Endothelial cell of umbilical vein (primary cell): Measurements from ENCODE around the gene KCNK1.

DNA sequence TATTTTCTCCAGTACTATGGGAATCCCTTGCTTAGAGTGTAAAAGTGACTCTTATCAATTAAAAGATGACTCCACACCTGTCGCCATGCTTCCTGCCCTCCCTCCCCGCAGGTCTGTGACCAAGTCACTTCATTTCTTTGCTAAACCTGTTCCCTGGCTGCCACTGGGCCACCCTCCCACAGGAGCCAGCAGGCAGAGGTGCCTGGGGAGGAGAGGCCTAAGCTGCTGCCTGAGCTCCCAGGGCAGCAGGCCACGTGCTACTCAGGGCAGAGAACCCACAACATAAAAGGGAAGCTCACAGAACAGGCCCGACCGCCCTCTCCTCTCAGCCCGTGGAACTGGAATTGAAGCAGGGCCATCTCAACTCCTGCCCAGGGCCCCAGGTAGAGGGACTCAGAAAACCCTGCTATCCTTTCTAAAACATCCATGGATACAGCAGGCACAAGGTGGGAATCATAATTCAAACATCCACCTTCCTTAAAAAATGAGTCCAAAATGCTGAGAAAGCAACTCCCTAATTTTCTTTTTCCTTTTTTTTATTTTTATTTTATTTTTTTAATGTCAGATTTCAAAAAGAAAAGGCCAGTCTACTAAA lies 4.8 kb downstream of the C1orf198 start:
- PRO-cap, result no peak
CAGE:
- cytosol, long polyA minus RNA, result no peak
- cytosol, long polyA plus RNA, result no peak
- long polyA plus RNA, result no peak
- nucleus, long polyA minus RNA, result no peak
- nucleus, long polyA plus RNA, result no peak

- PRO-cap, result no peak
CAGE:
- cytosol, long polyA minus RNA, result no peak
- cytosol, long polyA plus RNA, result no peak
- long polyA plus RNA, result no peak
- nucleus, long polyA minus RNA, result no peak
- nucleus, long polyA plus RNA, result no peak
Measured at GRCh38 chr1:230938115-230938947, 40.3 kb downstream of the TTC13 start.

DNA sequence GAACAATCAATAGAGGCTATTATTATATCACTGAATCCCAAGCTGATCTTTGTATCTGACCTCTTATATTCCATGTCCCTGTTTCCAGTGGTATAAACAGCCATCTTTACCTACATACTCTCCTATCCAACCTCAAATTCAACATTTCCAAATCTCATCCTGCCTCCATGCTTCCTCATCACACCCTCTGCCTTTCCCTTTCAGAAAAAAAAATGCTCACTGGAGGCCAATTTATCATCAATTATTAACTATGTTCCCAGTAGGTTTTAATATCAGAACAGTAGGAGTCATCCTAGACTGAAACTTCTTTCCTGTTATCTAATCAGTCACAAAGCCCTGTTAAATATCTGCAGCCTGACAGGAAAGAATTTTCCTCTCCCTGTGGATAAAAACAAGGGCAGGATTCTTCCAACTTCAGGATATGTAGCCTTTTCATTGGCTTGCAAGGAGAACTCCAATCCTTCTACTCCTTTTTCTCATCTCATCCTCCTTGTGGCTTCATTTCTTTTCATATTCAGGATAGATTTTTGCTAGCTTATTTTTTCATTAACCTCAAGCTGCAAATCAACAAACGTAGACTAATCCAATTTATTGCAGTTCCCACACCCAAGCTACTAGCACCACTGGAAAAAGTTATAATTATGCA lies 28.4 kb downstream of the EGLN1 start:
- PRO-cap, result no peak
CAGE:
- cytosol, long polyA minus RNA, result no peak
- cytosol, long polyA plus RNA, result no peak
- long polyA plus RNA, result no peak
- nucleus, long polyA minus RNA, result no peak
- nucleus, long polyA plus RNA, result no peak

DNA sequence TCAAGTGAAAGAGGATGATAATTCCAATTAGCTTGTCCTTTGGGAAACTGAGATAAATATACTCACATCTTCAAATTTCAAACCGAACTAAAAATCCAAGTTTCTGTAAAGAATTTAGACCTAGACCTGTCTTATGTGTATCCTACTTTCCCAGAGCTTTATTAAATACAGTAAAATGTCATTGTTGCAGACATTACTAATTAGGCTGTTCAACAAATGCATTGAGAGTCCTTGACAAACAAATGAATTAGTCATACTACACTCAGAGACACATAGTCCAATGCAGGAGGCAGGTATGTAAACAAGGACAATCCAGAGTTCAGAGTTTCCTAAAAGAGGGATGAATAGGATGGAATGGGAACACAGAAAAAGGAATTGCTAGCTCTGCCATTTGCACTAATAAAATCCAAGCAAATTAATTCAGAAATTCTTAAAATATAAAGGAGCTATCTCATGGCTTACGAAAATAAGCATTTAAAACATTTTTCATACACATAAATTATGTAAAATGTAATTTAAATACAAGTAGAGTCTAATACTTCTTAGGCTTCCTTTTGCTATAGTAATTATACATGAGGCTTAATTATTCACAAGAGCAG lies 1.6 kb upstream of the EGLN1 start:
- PRO-cap, result no peak
CAGE:
- cytosol, long polyA minus RNA, result no peak
- cytosol, long polyA plus RNA, result no peak
- long polyA plus RNA, result no peak
- nucleus, long polyA minus RNA, result no peak
- nucleus, long polyA plus RNA, result no peak

DNA sequence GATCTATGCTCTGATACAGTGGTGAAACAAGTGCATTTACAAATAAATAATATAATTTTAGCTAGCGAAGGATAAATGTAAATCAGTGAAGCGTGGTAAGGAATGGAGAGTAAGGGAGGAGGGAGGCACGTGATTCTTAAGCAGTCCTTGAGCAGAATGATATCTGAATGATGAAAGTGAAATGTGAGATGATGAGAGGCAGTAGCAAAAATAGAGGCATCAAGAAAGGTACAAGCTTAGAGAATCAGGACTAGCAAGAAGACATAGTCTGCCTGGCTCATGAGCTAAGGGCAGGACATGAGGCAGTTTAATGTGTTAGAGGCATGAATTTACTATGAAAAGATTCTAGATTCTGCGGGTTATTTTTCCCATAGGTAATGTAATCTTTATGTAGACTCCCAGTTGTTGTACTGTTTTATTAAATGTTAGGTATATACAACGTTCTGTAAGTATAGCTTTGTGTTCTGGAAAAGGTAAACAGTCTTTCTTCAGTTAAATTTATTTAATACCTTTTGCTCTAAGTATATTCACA lies 6.4 kb downstream of the TSNAX start:
- PRO-cap, result no peak
CAGE:
- cytosol, long polyA minus RNA, result no peak
- cytosol, long polyA plus RNA, result no peak
- long polyA plus RNA, result no peak
- nucleus, long polyA minus RNA, result no peak
- nucleus, long polyA plus RNA, result no peak

DNA sequence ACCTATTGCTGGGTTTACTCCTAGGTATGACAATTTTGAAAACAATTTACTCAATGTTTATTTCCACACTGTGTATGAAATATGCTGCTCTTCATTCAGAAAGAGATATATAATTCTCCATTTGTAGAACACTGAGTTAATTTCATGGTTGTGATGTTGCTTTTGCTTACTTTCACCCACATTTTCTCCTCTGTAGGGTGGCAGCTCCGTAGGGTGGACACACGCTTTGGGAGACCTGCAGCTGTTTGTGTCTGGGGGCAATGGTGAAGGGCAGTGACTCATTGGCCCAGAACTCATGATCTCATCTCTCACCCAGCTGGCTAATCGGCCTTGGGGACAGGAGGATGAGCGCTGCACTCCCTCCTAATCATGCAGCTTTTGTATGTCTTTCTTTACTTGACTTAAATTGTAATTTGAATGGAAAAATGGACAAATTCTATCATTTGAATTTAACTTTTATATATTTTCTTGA lies 9.5 kb downstream of the DISC1 start:
- PRO-cap, result no peak
CAGE:
- cytosol, long polyA minus RNA, result no peak
- cytosol, long polyA plus RNA, result no peak
- long polyA plus RNA, result no peak
- nucleus, long polyA minus RNA, result no peak
- nucleus, long polyA plus RNA, result no peak

DNA sequence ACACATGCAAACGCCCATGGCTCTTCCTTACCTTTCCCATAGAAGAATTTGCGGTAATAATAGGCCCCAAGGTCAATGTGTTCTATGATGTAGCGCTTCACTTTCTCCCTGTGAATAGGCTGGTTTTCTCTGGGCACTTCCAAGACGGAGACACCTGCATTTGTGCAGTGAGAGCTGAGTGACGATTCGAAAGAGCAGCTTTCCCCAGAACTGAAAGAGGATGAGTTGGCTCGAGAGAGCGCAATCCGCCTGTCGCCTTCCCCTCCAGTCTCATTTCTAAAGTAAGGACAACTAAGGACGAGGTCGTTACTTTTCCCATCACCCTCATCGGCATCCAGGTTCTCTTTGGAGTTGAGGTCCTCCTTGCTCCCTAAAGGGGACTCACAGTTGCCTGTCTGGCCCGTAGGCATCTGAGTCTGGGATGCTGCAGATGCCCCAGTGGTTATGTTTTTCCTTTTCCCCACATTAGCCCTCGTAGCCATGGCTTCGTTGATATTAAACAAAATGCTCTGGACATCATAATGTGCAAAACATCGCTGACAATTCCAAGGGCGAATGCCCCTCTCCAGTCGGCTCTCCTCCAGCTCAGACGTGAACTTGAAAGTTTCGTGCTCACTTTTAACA lies 116.0 kb downstream of the SIPA1L2 start:
- PRO-cap, result no peak
CAGE:
- cytosol, long polyA minus RNA, result no peak
- cytosol, long polyA plus RNA, result no peak
- long polyA plus RNA, result no peak
- nucleus, long polyA minus RNA, result no peak
- nucleus, long polyA plus RNA, result no peak

- PRO-cap, result no peak
CAGE:
- cytosol, long polyA minus RNA, result no peak
- cytosol, long polyA plus RNA, result no peak
- long polyA plus RNA, result no peak
- nucleus, long polyA minus RNA, result no peak
- nucleus, long polyA plus RNA, result no peak
Measured at GRCh38 chr1:232590427-232590734, 39.6 kb downstream of the SIPA1L2 start.

GRCh38 chr1:232595079-232595872 lies 34.7 kb downstream of the SIPA1L2 start:
- PRO-cap, result no peak
CAGE:
- cytosol, long polyA minus RNA, result no peak
- cytosol, long polyA plus RNA, result no peak
- long polyA plus RNA, result no peak
- nucleus, long polyA minus RNA, result no peak
- nucleus, long polyA plus RNA, result no peak

DNA sequence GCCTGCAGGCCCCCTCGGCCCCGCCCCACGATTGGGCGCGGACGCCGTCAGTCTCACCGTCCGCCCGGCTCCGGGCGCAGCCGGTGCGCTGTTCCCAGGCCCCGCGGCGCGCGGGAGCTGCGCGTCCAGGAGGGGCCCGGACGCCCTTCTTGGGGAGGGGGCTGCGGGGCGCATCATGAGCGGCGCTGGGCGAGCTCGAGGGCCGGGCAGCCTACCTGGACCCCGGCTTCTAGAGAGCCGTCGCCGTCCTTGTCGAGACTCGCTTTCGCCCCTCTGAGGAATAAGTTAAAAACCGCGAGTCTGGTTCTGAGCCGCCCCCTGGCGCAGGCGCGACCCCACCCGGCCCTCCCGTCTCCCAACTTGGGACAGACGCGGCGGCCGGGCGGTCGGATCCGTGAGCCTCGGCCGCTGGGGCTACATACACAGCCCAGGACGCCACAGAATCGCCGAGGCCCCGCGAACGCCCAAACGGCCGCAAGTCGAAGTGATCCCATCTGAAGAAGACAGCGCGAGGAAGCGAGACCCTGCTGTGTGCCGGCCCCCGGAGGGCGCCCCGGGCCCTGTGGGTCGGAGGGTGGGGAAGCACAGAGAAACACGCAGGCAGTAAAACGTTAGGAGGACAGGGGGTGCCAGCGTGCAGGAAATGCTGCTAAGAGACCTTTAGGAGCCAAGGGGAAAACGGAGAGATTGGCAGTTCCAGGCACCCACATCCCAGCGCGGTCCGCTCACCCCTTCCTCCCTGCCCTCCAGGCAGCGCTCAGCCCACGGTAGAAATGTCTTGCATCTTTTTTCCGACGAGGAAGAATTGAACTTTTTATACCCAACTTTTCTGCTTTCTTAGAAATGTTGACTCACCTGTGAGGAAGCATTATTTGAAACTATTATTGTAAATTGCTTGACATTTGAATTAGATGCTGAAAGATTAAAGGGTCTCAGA lies 550 bp upstream of the SIPA1L2 start:
- PRO-cap, result bidirectional peak, plus-strand start at position 56 of the sequence, minus-strand start outside the sequence; bidirectional peak, plus-strand start at position 368 of the sequence, minus-strand start at position 275 of the sequence; unidirectional peak, minus-strand start at position 496 of the sequence
CAGE:
- cytosol, long polyA minus RNA, result no peak
- cytosol, long polyA plus RNA, result no peak
- long polyA plus RNA, result no peak
- nucleus, long polyA minus RNA, result no peak
- nucleus, long polyA plus RNA, result no peak

- PRO-cap, result bidirectional peak, plus-strand start at chr1:232690542, minus-strand start at chr1:232690406
CAGE:
- cytosol, long polyA minus RNA, result no peak
- cytosol, long polyA plus RNA, result no peak
- long polyA plus RNA, result no peak
- nucleus, long polyA minus RNA, result no peak
- nucleus, long polyA plus RNA, result no peak
Measured at GRCh38 chr1:232690311-232690644, 60.3 kb upstream of the SIPA1L2 start.

DNA sequence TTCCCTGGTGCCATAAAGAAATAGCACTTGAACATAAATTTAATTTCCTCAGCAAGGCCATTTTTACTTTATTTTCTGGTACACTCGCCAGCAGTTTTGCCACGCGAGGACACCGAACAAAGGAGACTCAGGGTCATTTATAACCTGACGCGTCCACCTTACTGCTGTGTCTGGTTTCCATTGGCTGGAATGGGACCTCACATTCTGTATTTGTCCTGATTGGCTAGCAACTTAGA lies 59.8 kb upstream of the MAP10 start:
- PRO-cap, result no peak
CAGE:
- cytosol, long polyA minus RNA, result no peak
- cytosol, long polyA plus RNA, result no peak
- long polyA plus RNA, result no peak
- nucleus, long polyA minus RNA, result no peak
- nucleus, long polyA plus RNA, result no peak

DNA sequence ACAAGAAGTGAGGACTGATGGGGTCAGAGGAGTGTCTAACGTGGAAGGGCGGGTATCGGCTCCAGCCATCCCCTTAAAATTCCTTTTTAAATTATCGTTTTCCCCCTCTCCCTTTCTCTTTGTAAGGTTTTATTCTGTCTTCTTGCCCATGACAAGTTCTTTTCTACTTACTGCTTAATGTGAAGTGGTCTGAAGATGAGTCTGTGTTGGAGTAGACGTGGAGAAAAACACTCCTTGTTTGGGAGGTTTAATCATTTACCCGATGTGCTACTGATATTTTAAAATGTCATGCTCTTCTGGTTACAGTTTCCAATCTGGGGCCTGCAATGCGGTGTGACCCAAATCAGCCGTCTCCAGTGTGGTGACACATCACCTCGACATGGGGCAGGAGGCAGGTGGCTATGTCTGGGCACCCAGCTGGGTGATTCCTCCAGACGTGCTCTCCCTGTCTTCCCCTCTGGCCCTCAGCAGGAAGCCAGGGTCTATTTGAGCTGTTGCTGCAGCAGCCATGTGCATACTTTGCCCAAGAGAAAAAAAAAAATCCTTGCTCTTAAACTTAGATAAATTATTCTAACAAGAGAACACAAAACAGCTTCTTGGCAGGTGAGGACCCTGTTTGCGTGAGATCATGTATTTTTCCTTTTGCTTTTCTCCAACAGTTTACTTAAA lies 39.0 kb upstream of the MAP10 start:
- PRO-cap, result no peak
CAGE:
- cytosol, long polyA minus RNA, result no peak
- cytosol, long polyA plus RNA, result no peak
- long polyA plus RNA, result no peak
- nucleus, long polyA minus RNA, result no peak
- nucleus, long polyA plus RNA, result no peak

DNA sequence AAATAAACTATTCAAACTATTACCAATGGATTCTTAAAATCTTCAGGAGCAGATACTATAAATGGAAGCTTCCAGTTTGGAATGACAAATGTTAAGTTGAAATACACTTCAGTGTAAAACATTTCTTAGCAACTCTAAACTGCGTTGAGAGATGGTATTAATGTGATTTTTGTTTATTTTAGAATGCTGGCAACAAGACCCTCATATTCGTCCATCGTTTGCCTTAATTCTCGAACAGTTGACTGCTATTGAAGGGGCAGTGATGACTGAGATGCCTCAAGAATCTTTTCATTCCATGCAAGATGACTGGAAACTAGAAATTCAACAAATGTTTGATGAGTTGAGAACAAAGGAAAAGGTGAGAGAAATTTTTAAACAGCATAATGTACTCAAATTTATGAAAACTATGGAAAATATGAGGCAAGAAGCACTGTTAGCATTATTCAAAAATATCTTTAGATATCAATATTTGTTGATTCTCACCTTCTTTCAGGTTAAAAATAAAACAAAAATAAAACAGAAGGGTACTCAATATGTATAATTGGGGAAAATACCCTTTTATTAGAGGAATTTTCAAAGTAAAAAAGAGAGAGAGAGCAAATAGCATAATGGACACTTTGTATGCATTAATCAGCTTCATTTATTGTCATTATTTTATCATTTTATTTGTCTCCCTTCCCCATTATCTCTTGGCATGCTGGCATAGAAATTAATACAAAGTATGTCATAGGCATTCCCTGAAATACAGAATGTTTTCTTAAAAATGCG lies 27.3 kb downstream of the MAP3K21 start:
- PRO-cap, result no peak
CAGE:
- cytosol, long polyA minus RNA, result no peak
- cytosol, long polyA plus RNA, result no peak
- long polyA plus RNA, result no peak
- nucleus, long polyA minus RNA, result no peak
- nucleus, long polyA plus RNA, result no peak

DNA sequence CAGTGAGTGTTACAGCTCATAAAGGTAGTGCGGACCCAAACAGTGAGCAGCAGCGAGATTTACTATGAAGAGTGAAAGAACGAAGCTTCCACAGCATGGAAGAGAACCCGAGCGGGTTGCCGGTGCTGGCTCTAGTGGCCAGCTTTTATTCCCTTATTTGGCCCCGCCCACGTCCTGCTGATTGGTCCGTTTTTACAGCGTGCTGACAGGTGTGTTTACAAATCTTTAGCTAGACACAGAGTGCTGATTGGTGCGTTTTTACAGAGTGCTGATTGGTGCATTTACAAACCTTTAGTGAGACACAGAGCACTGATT lies 68.3 kb downstream of the MAP3K21 start:
- PRO-cap, result no peak
CAGE:
- cytosol, long polyA minus RNA, result no peak
- cytosol, long polyA plus RNA, result no peak
- long polyA plus RNA, result no peak
- nucleus, long polyA minus RNA, result no peak
- nucleus, long polyA plus RNA, result no peak

- PRO-cap, result no peak
CAGE:
- cytosol, long polyA minus RNA, result no peak
- cytosol, long polyA plus RNA, result no peak
- long polyA plus RNA, result no peak
- nucleus, long polyA minus RNA, result no peak
- nucleus, long polyA plus RNA, result no peak
Measured at GRCh38 chr1:233614034-233614563, at the start of gene KCNK1. KCNK1 (plus strand) TSS chr1:233614106.

GRCh38 chr1:233672753-233673155 lies 58.8 kb downstream of the KCNK1 start:
- PRO-cap, result no peak
CAGE:
- cytosol, long polyA minus RNA, result no peak
- cytosol, long polyA plus RNA, result no peak
- long polyA plus RNA, result no peak
- nucleus, long polyA minus RNA, result no peak
- nucleus, long polyA plus RNA, result no peak

DNA sequence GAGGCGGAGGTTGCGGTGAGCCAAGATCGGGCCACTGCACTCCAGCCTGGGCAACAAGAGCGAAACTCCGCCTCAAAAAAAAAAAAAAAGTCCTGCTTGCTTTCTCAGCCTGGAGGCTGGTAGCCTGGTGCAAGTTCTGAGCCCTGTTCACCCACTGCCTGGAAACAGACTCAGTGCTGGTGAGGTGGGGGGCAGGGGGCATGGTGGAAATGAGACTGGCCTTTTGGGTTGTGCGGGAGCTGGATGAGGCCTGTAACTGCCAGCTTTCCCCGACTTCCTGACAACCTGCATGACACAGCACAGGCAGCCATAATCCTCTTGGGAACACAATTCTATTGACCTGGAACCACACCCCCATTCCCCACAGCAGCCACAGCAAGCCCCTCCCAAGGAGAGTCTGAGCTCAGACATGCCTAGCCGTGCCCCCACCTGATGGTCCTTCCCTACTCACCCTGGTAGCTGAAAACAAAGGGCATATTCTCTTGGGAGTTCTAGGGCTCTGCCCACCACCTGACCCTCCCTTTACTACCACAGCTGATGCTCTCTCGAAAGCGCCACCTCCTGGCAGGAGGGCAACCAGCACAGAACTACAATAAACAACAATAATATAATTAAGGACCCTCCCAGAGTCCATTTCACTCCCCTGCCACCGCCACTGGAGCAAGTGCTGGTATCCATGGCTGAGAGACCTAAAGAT lies 184.9 kb upstream of the COA6 start:
- PRO-cap, result no peak
CAGE:
- cytosol, long polyA minus RNA, result no peak
- cytosol, long polyA plus RNA, result no peak
- long polyA plus RNA, result no peak
- nucleus, long polyA minus RNA, result no peak
- nucleus, long polyA plus RNA, result no peak

DNA sequence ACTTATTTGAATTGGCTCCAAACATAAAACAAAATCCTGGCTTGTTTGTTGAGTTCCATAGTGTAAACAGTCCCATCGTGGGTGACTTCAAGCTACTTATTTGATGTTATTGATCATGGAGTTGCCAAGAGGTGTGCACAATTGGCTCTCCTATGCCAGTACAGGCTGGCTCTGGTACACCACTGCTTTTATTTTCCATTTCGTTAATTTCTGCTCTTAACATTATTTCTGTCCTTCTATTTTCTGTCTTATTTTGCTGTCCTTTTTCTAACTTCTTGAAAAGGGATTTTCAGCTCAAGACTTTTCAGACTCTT lies 1.8 kb upstream of the COA6 start:
- PRO-cap, result no peak
CAGE:
- cytosol, long polyA minus RNA, result no peak
- cytosol, long polyA plus RNA, result no peak
- long polyA plus RNA, result no peak
- nucleus, long polyA minus RNA, result no peak
- nucleus, long polyA plus RNA, result no peak

DNA sequence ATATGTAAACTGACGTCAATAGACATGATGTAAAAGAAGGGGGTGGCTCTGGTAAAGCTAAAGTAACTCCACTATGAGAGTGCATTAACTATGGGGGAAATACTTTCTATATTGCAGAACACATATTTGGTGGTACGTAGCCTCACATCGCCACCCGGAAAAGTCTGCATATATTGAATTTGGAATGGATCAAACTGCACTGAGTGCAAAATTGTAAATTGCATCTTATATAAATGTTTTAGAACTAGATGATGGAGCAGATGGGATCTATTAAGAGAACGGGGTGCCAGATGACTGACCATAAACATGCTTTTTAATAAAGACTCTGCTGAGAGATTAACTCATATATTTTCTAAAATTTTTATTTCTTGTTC lies 803 bp upstream of the COA6 start:
- PRO-cap, result no peak
CAGE:
- cytosol, long polyA minus RNA, result no peak
- cytosol, long polyA plus RNA, result no peak
- long polyA plus RNA, result no peak
- nucleus, long polyA minus RNA, result no peak
- nucleus, long polyA plus RNA, result no peak